SP-49 (cell line): ENCODE data around the gene R3HDM1.

DNA sequence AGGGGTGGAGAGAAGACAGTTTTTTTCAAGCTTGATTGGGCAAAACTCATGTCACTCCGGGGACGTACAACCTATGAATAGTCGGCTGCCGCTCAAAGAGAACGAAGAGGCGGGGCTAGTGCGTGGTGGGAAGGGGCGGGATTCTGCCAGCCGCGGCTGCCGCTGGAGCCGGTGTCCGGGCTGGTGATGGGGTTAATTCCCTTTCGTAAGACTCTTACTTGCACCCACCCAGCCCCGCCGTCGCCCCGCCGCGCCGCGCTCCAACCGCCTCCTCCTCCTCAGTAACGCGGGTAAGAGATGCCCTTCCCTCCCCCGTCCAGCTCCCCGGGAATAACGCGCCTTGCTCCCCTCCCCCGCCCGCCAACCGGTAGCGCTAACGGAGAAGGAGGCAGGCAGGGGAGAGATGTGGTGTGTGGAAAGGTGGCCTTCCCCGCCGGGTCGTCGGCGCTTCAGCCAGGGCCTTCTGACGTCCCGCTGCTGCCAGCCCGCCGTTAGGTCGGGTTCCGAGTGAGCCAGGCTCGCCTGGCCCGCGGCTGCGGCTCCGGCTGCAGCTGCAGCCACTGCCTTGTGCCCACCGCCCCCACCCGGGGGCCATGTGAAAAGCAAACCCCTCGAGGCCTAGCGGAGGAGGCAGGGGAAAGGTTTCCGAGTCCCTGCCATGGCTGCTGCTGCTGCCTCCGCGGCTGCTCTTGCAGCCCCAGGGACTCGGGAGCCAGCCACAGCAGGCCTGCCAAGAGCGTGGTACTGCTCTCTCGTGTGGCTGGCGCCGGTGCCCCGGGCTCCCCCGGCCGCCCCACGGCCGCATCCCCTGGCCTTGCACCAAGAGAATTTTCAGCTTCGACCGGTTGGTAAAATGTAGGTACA, at the start of gene R3HDM1:
R3HDM1 (plus strand) TSS at position 141 of the 864 bp plus-strand sequence.
- PRO-cap = bidirectional peak, plus-strand start at position 155 of the sequence, minus-strand start outside the sequence

GRCh38 chr2:135602468-135602955, 71.2 kb downstream of the R3HDM1 start:
- PRO-cap = no peak

GRCh38 chr2:135630066-135630910, 99.0 kb downstream of the R3HDM1 start:
- PRO-cap = no peak

- PRO-cap = unidirectional peak, minus-strand start at chr2:135742644
Observed at GRCh38 chr2:135742434-135742740, 732 bp downstream of the UBXN4 start.

GRCh38 chr2:135746461-135747068, 4.9 kb downstream of the UBXN4 start:
- PRO-cap = no peak

DNA sequence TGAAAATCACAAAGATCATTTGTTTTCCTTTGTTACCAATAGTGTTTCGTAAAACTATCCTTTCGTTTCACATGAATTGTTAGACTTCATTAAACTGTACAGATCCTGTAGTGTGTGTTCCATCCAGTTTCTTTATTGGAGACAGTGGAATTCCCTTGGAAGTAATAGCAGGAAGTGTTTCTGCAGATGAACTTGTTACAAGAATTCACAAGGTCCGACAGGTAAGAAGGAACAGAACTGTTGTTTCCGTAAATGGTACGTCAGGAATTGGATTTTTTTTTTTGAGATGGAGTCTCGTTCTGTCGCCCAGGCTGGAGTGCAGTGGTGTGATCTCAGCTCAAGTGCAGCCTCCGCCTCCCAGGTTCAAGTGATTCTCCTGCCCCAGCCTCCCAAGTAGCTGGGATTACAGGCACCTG, 12.4 kb downstream of the UBXN4 start:
- PRO-cap = no peak

DNA sequence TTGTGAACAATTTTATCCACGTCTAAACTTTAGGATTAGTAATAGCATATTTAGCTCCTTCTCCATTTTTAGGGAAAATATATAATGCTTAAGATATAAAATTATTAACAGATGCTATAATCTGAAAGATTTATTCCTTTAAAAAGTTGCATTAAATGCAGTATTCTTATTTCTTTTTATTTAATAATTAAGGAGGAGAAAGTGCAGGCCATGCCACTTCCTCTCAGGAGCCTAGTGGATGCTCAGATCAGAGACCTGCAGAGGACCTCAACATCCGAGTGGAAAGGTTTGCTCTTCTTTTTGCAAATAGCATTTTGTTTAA, 19.9 kb downstream of the UBXN4 start:
- PRO-cap = no peak

GRCh38 chr2:135866015-135866465, 10.2 kb downstream of the MCM6 start:
- PRO-cap = no peak

GRCh38 chr2:135948473-135949254, 36.8 kb downstream of the DARS1 start:
- PRO-cap = no peak

GRCh38 chr2:136111828-136112088, 6.2 kb downstream of the CXCR4 start:
- PRO-cap = no peak

DNA sequence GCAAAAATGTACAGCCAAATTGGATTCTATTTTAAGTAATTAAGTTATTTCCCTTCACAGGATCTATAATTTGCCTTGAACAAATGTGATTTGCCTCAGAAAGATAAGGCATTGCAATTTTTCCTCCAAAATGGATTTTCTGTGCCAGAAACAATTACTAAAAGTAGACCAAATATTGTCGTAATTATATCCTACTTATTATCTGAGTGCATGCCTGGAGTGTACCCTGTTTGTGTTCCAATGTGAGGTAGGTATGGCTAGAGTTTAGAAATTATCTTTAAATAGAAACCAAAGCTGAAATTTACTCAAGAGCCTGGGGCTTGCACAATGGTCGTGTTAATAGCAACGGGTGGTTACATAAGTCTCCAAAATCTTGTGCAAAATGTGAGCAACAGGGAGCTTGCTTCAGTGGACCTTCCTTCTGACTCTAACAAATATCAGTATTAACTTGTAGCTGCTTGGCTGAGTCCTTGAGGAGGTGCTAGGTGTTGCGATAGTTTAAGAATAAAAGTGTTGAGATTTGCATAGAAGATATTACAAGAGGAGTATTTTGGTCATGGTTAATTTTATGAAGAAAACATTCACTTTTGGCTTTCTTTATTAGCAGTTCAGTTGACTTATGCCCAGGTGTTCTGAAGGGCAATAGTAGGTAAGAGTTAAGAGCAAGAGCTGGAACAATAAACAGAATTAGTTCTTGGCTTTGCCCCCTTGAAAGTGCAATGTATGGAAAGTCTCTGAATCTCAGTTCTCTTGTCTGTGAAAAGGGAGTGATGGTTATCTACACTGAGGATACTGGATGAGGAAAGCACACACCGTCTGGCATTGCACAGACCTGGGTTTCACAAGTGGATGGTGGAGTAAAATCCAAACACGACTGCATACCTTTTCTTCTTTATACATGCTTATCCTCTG, 4.6 kb downstream of the CXCR4 start:
- PRO-cap = no peak

DNA sequence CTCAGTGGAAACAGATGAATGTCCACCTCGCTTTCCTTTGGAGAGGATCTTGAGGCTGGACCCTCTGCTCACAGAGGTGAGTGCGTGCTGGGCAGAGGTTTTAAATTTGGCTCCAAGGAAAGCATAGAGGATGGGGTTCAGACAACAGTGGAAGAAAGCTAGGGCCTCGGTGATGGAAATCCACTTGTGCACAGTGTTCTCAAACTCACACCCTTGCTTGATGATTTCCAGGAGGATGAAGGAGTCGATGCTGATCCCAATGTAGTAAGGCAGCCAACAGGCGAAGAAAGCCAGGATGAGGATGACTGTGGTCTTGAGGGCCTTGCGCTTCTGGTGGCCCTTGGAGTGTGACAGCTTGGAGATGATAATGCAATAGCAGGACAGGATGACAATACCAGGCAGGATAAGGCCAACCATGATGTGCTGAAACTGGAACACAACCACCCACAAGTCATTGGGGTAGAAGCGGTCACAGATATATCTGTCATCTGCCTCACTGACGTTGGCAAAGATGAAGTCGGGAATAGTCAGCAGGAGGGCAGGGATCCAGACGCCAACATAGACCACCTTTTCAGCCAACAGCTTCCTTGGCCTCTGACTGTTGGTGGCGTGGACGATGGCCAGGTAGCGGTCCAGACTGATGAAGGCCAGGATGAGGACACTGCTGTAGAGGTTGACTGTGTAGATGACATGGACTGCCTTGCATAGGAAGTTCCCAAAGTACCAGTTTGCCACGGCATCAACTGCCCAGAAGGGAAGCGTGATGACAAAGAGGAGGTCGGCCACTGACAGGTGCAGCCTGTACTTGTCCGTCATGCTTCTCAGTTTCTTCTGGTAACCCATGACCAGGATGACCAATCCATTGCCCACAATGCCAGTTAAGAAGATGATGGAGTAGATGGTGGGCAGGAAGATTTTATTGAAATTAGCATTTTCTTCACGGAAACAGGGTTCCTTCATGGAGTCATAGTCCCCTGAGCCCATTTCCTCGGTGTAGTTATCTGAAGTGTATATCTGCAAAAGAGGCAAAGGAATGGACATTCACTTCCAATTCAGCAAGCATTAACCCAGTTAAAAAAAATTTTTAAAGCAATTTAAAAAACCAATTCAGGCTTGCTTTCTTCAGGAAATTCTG, 2.7 kb downstream of the CXCR4 start:
- PRO-cap = no peak

GRCh38 chr2:136132708-136133141, 14.8 kb upstream of the CXCR4 start:
- PRO-cap = unidirectional peak, plus-strand start at chr2:136132841

- PRO-cap = unidirectional peak, minus-strand start at chr2:136134127; unidirectional peak, minus-strand start at chr2:136134186
Observed at GRCh38 chr2:136134052-136134762, 16.3 kb upstream of the CXCR4 start.

DNA sequence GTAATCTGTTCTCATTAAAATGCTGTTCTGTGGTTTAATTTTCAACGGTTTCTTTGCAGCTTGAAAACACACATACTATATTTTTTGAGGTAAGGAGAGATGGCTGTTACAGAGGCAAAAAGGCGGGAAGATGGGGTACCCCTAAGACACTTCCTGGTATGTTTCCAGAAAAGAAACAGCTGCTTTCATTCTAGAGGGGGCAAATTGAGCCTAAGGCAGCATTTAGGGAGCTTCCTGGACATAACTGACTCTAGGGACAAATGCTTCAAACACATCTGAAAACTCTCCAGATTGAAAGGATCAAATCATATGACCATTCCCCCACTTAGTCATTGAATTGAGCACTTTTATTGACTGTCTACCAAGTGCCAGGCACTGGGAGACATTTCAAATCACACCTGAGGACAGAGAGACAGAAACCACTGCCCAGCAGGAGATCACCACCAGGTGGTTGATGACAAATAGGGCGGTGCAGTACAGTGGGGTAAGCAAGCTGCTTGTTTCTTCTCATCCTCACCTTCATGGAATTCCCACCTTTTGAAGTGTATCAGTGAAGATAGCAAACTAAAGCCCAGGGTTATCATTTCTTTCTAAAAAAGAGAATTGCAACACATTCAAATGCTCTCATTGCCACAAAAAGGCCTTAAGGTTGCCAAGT, 18.9 kb upstream of the CXCR4 start:
- PRO-cap = no peak

GRCh38 chr2:136225689-136226502, 107.9 kb upstream of the CXCR4 start:
- PRO-cap = no peak

- PRO-cap = no peak
Observed at GRCh38 chr2:138502395-138502799, 827 bp downstream of the SPOPL start.

DNA sequence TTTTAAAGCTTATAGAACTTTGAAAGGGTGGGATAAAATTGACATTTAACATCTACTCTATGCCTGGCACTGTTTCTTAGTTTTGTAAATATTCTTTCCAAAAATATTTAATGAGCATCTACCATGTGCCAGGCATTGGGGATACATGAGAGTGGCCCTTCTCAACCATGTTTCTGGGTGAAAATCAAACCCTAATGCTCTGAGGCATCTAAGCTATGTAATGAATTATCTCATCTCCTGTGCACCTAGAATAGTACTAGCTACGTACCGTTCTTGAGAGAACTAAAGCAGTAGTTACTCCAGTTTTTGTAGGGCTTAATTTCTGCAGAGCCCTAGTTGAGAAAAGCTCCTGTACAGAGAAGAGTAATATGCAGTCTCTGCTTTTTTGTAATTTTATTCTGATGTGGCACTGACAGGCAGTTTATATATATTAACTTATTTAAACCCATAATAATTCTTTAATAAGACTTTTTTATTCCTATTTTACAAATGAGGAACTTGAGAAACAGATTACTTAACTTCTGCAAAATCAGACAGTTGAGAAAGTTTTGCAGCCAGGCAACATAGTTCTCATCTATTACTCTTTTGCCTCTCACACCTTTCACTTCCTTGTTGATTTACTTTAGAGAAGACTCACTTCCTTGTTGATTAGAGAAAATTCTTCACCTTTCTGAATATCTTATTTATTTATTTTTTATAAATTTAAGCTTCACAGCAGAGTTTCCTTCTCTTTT, 3.1 kb downstream of the SPOPL start:
- PRO-cap = no peak

GRCh38 chr2:138506380-138506956, 4.9 kb downstream of the SPOPL start:
- PRO-cap = no peak

DNA sequence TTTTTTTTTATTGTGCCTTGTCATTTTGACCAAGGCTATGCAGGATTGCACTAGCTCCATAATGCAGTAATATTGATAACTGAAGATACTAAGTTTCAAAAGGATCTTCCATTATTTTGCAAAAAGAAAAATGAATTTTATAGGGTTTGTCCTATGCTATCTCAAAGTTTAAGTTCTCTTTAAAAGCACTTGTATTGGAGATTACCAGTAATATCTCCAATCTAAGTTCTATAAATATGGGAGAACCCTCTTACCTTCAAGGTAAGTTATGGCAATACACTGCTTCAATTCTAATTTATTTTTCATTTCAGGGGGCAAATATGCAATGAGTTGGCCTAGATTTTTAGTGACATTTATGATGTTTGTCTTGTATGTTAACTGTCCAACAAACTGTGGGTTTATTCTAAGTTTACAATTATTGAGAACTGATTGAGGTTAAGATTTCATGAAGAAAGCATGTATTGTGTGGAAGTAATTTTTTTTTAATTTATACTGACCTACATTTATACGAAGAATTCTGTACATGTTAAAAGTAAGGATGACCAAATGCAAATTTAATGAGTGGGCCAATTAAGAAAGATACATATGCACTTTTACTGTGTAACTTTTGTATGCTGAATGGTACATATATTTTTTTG, 67.9 kb downstream of the SPOPL start:
- PRO-cap = no peak